Neural progenitor cell (in vitro differentiated cells): ENCODE measurements around a stretch of chr6.

- RAMPAGE, long total RNA = no peak
Measured at GRCh38 chr6:142259213-142259979, 42.4 kb upstream of the ADGRG6 start.

- RAMPAGE, long total RNA = no peak
Measured at GRCh38 chr6:142303005-142303654, 1.3 kb downstream of the ADGRG6 start.

DNA sequence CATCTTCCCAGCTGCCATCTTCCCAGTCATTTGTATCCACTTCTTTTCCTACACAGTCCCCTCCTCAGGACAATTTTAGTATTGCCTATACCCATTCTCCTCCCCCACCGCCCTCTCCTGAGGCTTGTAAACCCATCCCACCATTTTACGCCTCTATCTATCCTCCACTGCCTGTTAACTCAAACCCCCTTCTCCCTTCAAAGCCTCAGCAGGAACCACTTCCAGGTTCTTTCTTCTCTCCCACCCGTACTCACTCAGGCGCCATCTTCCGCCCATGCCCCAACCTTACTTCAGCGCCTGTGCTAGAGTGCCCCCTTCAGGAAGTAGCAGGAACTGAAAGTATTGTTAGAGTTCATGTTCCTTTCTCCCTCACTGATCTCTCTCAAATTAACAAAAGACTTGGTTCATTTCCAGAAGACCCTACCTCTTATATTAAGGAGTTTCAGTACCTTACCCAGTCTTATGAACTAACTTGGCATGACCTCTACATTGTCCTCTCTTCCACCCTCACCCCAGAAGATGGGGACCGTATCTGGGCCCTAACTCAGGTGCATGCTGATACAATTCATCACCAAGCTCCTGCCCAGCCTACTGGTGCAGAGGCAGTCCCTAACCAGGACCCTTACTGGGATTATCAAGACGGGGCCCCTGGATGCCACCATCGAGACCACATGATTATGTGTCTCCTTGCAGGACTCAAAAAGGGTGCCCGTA, 236.1 kb downstream of the ADGRG6 start:
- RAMPAGE, long total RNA = no peak

DNA sequence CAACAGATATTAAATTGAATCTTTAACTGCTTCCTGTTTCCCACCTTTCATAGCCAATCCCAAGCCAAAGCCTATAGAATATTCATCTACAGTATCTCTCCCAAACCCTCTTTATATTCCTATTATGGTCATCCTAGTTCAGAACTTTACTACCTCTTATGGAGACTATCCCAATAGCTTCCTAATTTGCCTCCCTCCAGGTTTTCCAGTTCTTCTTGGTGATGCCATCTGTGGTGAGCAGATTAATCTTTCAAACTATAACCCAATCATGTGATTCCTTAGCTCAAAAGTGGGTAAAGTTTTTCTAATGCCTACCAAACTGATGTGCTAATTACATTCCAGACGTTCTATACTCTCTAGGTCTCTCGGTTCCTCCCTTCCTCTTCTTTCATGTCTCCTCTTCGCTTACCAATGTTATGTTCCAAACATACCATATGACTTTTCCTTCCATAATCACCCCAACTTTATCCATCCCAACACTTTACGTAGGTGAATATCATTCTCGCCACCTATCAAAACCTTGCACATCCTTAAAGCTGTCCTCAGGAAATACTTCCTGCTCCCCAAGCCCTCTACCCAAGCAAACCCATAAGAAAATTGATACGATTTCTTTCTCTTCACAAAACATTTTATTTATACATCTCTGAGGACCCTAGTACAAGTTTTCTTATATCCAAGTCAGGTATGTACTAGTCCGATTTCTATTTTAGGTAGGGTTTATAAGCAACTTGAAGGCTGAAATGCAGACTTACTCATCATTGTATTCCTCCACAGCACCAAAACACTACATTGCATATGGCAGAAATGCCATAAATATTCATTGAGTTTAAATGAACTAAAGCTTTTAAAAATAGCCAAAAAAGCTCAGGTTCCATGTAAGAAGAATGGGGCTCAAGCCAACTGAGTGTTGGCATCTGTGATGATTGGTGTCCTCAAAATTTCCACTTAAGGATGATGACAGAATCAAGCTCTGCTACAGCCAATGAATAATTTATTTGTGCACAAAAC, 115.8 kb downstream of the HIVEP2 start:
- RAMPAGE, long total RNA = no peak

DNA sequence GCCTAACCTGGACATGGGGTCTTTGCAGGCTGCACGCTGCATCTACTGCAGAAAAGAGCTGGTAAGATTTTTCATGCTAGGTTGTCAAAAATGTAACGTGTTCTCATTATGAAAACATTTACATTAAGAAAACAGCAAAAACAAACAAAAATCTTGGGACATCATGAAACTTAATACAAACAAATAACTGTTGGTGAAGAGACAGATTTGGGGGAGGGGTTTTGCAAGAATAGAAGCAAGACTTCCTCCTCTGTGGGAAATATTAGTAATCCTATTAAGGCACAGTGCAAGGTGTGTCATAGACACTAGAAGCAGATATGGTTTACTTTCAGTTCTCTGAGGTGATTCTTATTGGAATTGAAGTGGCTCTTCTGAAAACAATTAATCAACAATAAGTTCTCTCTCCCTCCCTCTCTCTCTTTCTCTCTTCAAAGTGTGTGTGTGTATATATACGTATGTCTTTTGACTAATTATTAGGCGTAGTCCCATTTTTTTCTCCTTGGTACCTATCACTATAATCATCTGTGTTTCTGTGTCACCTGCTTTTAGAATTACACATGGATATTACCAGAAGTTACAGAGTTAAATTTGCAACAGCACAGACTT, 99.9 kb downstream of the HIVEP2 start:
- RAMPAGE, long total RNA = no peak

DNA sequence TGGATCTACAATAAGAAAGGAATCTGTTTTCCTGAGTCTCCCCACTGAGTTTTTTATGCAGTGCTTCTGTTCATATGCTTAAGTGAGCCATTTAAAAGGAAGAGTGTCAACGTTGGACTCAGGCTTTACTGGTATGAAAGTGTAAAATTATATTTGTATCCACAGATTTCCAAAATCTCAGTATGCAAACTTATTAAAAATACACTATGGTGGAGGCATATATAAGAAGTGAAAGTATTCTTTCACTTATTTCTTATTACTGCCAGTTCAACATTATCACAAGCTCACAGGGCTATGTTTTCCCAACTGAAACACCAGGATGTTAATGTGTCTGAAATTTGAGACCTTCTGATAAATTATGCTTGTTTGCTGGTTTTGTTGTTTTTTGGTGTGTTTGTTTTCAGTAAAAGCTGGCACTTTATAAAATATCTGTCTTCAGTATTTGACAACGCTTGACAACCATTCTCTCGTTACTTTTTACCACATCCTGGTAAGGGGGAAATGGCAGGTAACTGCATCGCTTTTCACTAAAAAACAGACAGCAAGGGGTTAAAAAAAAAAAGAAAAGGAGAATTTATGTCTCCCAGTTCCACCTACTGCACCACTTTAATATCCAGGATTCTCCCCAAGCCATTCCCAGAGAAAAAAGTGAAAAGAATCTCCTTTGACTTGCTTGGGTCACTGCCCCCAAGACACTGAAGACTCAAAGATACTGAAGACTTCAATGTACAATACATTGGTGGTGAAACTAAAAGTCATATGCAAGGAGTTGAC, 89.1 kb downstream of the HIVEP2 start:
- RAMPAGE, long total RNA = no peak

DNA sequence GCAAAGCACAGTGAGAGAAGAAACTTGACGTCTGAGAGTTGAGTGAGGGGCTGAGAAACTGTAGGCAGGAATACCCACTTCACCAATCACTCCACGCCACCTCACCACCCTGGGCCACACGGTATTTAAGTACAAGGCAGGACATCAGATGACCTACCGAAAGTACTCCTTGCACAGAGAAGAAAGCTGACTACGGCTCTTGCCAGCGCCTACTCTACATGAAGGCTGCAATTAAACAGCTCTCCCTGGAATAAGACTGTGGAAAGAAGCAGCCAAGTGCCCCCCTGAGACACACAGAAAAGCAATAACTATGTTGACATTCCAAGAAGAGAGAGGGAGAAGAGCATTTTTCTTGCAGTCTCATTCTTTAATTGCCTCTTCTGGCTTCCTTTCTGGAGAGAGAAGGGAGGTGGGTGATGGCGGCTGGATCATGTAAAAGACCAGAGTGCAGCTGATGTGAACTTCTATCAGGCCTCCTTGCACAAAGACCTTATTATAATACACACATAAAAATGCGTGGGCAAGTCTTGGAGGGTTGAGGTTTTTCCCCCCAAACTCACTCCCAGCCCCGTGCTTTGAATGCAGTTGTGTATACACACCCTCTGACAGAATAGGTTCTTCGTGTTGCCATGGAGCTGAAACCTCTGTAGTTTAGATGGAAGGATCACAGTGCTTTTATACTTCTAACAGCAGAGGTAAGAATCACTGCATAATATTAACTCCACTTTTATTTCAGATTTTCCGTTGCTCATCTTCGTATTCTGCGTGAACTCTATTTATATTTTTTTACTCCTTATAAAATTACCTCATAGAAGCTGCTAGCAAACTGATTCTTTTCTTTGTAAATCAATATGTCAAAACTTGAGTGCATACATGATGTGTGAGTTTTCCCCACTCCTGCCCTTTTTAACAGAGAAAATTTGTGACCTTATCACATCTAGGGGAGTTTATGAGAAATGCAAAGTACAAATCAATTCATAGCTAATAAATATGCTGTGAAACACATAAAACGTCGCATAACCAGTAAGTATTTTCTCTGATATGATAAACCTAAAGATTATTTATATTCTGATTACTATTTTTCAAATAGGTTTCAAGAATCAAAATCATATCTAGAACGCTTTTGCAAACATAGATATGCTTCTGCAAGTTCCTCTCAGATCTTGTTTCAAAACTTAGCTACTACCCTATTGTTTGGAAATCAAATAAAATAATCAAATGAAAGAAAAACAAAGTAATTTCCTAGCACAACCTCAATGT, 44.2 kb downstream of the HIVEP2 start:
- RAMPAGE, long total RNA = no peak

DNA sequence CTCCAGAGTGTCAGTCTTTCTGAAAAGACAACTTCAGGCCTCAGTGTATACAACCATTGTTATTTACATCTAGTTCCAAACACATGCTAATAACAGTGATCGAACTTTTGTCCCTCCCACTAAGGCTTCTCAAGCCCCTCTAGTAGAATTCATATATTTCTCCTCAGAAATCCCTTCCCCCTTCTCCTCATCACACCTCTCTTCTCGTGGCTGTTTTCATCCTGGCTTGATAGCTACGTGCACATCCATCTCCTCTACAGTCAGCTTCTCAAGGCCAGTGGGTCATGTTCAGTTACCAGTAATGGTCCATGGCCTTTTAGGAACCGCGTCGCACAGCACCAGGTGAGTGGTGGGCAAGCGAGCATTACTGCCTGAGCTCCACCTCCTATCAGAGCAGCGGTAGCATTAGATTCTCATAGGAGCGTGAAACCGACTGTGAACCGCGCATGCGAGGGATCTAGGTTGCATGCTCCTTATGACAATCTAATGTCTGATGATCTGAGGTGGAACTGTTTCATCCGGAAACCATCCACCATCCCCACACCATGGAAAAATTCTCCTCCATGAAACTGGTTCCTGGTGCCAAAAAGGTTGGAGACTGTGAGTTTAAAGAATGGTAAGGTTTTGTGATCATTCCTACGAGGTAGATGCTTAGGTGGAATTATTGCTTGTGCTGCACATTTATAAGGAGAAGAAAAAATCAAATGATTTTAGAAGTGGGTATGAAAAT, 32.6 kb downstream of the HIVEP2 start:
- RAMPAGE, long total RNA = no peak

DNA sequence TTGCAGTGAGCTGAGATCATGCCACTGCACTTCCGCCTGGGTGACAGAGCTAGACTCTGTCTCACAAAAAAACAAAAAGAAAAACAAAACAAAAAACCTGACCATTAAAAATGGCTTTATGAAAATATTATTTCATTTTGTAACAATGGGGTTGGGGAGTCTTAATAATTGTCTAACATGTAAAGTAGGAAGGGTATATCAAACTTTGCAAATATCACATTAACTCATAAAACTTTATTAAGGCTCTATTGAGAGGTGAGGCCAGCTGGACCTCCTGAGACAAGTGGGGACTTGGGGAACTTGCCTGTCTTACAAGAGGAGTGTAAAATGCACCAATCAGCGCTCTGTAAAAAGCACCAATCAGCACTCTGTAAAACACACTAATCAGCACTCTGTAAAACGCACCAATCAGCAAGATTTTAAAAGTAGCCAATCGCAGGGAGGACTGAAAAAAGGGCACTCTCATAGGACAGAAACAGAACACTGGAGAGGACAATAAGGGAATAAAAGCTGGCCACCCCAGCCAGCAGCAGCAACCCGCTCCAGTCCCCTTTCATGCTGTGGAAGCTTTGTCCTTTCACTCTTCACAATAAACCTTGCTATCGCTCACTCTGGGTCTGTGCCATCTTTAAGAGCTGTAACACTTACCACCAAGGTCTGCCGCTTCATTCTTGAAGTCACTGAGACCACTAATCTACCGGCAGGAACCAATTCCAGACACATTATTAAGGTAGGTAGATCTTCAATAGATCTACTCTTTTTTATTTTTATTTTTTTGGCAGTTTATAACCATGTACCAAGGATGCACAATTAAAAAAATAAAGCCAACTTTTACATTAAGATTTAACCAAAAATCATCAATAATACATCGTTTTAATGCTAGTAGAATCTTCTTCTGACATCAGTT, 1.8 kb upstream of the AIG1 start:
- RAMPAGE, long total RNA = no peak

DNA sequence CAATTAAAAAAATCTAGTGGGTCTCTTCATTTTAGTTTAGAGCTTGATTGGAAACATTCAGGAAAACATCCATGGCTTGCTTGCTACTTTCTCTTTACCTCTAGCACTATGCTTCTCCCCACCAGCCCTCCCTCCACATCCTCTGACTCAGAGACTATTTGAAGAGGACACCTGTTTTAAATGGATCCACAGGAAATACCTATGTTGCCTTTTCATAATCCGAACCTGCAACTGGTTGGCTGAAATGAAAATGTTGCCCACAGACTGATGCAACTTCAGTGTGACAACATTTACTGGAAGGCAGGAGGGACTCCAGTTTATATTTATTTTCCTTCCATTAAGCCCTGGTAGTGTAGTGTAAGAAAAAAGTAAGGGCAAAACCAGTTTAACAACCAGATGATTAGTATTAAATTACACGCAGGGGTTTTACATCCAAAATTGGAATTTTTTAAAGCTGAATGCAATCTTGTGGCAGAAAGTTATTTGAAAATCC, 1.0 kb upstream of the AIG1 start:
- RAMPAGE, long total RNA = no peak

DNA sequence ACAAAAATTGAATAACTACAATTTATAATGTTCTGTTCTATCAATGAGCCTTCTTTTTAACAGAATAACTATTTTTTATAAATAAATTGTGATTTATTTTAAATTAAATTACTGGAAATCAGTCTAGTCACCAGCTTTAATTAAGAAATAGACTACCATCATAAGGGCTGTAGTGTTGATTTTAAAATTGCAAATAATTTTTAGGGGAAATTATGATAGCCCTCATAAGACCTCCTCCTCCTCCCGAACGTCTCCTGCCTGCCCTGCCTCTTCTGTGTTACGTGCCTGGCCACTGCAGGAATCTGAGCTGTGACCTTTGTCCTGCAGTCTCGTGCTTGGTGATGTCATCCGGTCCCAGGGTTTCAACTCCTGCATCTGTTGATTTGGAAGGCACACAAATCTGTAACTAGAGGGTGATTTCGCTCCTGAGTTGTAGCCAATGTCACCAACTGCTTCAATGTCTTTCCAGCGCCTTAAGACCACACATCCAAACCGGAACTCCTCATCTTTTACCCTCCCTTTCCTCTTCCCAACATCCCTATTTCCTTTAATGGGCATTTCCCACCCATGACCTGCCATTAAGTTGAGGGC, 163.2 kb downstream of the AIG1 start:
- RAMPAGE, long total RNA = no peak

DNA sequence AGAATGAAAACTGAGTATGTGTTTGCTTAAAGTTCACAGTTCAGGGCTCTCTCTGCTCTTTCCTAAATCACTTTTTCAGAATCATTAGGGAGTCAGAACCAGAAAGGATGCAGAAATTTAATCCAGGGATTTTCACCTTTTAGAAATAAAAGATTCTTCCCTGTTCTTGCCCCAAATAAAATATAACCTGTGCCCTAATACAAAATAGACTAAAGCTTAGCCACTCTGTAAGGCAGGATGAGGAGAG, 17.7 kb downstream of the ADAT2 start:
- RAMPAGE, long total RNA = no peak

DNA sequence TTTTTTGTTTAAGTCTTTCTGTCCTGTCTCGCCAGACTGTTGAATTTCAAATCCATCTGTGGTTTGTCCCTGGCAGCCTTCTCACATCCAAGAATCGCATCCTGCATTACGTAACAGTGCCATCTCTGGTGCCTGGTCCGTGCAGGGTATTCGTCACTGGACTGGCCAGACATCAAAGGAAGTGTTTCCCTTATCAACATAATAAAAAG, 77.4 kb downstream of the PHACTR2 start:
- RAMPAGE, long total RNA = no peak

GRCh38 chr6:143950832-143951362, 57.2 kb downstream of the PLAGL1 start:
- RAMPAGE, long total RNA = no peak

- RAMPAGE, long total RNA = no peak
Measured at GRCh38 chr6:143972763-143973672, 35.0 kb downstream of the PLAGL1 start.

DNA sequence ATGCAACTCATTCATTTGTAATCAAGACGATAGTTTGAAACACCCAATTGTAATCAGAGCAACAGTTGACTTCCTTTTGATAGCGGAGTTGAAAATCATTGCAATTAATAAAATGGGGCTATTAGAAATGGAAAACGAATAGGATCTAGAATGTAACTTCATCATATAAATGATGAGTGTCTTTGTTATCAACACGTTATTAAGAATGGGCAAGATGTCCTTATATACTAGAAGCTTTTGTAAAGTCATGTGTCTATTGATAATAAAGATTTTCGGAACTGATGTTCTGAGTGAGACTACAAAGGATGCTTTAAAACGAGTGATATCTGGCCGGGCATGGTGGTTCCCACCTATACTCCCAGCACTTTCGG, 41.3 kb downstream of the STX11 start:
- RAMPAGE, long total RNA = no peak

DNA sequence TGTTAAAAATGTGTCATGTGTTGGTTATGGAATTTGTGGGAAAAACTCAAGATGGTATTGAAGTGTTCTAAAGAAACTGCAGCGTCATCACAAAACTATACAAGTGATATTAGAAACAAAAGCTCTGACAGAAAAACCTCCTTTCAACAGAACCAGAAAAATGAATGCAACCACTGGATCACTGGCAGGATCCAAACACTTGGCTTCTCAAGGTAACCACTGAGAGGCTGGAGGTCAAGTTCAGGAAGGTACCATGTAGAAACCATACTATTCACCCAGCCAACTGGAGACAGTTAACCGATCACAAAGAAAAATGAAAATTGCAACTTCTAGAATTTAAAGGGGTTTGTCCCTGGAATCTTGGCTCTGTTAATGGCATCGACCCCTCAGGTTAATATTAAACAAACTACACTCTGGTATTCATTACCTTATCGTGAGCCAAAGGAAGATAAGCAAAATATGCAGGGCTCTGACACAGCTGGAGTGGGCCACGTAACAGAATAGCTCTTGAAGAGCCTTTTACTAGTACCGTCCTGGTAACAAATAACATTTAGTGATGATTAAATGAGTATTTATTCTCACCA, 20.3 kb upstream of the UTRN start:
- RAMPAGE, long total RNA = no peak

GRCh38 chr6:144285973-144286618, 961 bp downstream of the UTRN start:
- RAMPAGE, long total RNA = no peak

GRCh38 chr6:144296626-144297471, 11.7 kb downstream of the UTRN start:
- RAMPAGE, long total RNA = no peak

- RAMPAGE, long total RNA = no peak
Measured at GRCh38 chr6:144377404-144378201, 92.5 kb downstream of the UTRN start.